Melanocyte of skin (primary cell): ENCODE measurements around a stretch of chr13.

GRCh38 chr13:110615705-110616569 lies 592 bp downstream of the NAXD start:
- CAGE, long polyA plus RNA, 2 experiments: no peak in any of the 2 experiments

GRCh38 chr13:110646462-110646801 lies 31.1 kb downstream of the NAXD start:
- CAGE, long polyA plus RNA, 2 experiments: no peak in any of the 2 experiments

GRCh38 chr13:110713117-110713602 lies 340 bp upstream of the ING1 start:
- CAGE, long polyA plus RNA, 2 experiments: no peak in any of the 2 experiments

DNA sequence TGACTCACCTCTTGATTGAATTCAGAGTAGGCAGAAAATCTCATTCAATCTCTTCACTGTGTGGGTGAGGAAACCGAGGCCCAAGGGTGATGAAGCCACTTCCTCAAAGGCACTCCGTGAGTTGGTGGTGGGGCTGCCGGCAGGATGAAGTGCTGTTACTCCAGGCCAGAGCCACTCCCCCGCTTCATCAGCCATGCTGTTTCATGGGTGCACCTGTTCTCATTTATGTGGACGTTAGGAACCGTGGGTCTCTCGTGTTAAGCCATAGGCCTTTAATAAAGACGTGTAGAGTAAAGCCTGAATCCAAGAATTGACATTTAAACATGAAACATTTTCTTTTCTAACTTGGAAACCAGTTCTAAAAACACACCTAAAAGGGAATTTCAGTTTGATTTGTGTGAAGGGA lies 13.3 kb downstream of the ING1 start:
- CAGE, long polyA plus RNA, 2 experiments: no peak in any of the 2 experiments

DNA sequence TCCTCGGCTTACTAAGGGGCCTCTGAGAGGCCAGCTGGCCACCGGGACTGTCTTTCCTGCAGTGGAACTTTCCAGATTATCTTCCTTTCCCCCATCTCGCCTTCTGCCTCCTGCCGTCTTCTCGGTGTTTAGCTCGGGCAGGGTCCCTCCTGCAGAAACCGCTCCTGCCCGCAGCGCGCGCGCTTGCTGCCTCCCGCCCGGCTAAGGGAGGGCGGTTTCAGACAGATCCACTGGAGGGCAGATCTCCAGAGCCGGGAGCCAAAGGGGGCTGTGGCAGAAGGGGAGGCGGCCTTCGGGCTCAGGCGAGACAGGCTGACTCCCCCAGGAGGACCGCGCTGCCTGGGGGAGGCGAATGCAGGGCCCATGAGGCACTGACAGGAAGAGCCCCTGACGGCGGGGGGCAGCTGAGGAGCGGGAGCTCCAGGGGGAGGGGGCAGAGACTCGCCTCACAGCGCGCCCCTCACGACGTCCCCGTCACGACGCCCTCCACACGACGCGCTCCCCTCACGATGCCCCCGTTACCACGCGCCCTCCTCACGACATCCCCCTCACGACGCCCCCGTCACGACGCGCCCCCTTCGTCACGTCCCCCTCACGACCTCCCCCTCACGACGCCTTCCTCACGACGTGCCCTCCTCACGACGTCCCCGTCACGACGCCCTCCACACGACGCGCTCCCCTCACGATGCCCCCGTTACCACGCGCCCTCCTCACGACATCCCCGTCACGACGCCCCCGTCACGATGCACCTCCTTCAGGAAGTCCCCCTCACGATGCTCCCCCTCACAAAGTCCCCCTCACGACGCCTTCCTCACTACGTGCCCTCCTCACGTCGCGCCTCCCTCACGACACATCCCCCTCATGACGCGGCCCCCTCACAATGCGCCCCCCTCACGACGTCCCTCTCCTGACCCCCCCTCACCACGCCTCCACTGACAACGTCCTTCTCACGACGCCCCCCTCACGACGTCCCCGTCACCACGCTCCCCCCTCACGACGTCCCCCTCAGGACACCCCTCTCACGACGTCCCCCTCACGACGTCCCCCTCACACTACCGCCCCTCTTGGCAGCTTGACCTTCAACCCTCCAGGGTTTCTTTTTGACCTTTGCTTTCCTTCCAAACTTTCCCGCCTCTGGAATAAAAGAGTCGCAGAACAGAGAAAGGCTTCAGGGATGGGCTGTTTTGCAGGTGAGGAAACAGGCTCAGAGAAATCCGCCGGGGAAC lies 99.5 kb downstream of the ING1 start:
- CAGE, long polyA plus RNA, 2 experiments: no peak in any of the 2 experiments

DNA sequence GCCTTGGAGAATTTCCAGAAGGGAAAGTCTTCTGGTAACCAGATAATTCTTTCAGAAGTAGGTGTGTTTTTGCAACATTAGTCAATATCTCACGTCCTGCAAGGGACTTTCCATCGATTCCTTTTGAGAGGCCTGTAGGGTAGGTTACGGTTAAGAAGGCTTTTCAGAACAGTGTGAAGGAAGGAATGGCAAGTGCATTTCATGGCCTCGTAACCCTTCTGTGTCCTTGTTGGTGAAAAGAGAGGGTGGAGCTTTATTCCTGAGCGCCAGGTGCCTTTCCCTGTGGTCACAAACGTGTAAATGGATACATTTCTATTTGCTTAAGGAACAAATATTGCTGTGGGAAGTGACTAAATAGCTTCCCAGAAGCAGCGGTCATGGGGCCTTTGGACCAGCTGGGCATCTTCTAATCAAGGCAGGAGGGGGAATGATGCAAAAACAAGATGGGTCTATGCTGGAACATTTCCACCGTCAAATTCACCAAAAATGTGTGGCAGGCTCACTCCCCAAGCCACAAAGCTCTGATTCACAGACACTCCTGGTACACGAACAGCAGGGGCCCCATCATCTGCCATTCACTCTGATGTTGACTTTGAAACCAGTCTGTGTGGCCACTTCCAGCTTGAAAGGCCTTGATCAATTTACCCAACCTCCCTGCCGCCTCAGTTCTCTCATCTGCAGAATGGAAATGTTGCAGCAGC lies 99.2 kb downstream of the ANKRD10 start:
- CAGE, long polyA plus RNA, 2 experiments: no peak in any of the 2 experiments

DNA sequence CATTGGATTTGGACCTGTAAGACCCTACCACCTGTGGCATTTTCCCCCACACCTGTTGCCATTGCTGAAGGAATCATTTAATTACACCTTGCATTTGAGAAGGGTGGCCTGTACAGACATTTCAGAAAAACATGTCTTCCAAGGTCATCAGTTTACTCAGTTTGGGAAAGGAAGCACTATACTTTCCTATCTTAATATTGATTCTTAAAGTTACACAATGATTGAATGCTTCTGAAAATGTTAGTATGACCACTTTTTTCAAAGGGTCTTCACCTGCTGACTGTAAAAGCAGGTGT lies 28.3 kb downstream of the ANKRD10 start:
- CAGE, long polyA plus RNA, 2 experiments: no peak in any of the 2 experiments

GRCh38 chr13:110888367-110889160 lies 26.3 kb downstream of the ANKRD10 start:
- CAGE, long polyA plus RNA, 2 experiments: no peak in any of the 2 experiments

DNA sequence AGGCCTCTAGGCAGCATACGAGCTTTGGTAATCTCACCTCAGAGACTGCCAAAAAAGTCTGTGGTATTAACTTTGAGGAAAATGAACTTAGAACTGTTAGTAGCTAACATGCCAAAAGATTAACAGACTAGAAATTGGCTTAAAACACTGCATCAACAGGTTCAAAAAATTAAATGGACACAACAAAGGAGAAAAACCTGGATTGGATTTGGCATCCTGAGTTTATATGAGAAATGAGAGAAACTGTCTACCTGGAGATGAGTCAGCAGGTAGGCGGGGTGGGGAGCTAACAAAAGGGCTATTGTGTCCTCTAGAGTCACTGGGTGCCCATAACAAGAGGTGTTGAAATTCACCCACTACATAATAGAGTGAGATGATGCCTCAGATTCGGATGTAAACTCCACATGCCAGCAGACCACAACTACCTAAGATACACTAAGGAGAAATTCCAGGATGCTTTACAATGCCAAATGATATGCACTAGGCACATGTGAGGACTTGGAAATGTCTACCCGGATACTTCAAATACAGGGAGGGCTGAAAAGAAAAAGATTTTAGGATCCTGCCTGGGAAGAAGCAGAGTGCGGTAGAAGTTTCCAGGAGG lies 6.4 kb downstream of the ANKRD10 start:
- CAGE, long polyA plus RNA, 2 experiments: no peak in any of the 2 experiments

DNA sequence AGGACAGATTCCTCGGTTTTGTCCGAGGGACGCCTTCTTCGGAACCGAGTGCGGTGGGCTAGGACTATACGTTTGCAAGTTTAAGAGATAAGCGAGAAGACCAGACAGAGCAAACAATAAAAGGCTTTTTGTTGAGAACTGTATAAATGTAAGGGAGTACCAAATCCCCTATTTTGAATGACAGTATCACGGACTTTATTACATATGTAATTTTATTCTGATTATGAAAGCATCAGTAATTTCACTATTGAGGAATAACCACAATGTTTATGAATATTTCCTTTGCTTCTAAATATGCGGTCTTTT lies 1.1 kb upstream of the ANKRD10 start:
- CAGE, long polyA plus RNA, 2 experiments: no peak in any of the 2 experiments

DNA sequence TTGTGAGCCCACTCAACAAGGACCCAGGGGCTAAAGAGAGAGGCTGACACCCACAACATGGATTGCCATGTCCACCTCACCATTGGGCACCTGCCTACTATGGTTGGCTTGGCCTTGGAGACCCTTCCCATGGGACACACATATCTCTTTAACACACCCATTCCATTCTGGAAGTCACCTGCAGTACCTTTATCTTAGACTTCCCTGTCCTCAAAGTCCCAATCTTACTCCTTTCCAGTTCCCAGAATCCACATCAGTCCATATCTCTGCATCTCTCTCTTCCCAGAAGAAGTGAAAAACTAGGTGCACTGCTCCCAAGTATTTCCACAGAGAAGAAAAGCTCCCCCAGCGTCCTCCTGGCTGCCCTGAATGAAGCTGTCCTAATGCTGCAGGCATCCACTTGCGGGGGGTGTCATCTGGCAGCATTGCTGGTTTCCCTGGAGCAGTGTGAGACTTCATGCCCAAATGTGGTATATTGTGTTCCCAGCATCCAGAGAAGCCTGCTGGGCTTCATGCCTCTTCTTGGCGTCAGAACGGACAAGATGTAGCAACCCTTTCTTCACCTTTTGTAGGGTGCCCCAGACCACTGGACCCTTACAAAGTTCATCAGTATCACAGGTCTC lies 33.0 kb upstream of the ARHGEF7 start:
- CAGE, long polyA plus RNA, 2 experiments: no peak in any of the 2 experiments

- CAGE, long polyA plus RNA, 2 experiments: no peak in any of the 2 experiments
Measured at GRCh38 chr13:111083169-111083747, 31.9 kb upstream of the ARHGEF7 start.

DNA sequence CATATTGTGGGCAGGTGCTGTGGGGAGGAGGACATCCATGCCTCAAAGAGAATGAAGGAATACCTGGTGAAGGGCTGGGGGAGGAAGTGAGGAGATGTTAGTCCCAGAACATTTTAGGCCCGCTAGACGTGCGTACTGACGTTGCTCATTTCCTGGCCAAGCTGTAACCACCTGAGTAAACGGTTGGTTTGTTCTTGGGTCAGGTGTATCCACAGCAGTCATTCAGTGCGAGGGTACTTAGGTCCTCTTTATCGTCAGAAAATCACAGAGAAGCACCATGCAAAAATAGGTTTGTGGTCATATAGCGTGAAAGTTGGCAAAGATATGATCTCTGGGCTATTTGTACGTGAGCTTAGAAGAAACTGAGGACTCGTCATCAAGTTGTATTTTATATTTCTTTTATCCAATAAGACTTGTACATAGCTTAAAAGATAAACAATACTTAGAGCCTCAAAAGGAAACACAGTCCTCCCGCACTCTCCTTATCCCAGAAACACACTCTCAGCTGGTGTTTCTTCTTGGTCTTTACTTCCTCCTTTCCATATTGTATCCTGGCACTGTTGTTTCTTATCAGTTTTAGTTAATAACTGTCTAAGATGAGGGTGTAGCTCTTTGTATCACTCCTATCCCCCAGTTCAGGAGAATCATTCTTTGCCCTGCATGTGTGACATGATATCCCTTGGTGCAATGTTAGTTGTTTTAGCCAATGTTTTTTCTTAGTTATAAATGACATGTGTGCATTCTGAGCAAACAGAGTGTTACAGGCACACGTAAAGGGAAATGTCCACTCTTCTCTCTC lies 52.0 kb downstream of the ARHGEF7 start:
- CAGE, long polyA plus RNA, 2 experiments: no peak in any of the 2 experiments

DNA sequence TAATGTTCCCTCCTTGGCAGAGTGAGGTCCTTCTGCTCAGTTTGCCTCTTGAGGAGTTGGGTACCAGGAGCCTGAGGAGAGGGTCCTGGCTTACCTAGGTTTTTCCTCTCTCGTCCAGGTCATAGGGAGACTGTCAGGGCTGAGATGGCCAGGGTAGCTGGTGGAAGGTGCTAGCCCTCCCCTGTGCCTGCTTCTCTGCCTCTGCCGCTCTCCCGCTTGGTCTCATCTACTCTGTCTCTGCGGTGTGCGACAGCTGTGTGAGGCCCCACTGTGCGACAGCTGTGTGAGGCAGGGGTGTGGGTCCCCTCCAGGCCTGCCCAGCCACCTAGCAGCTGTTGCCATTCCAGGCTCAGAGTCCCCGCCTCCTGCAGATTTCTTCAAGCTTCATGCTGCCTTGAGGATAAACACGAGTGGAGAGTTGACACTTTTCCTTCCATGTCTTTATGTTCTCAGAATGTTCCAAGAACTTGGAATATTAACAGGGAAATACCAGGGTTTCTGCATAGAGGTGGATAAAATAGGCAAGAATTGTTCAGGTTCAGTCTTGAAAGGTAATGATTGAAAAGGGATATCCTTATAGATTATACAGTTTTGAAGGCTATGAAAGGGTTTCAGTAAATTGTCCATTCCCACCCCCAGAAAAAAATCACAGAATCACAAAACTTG lies 53.1 kb downstream of the ARHGEF7 start:
- CAGE, long polyA plus RNA, 2 experiments: no peak in any of the 2 experiments

- CAGE, long polyA plus RNA, 2 experiments: no peak in any of the 2 experiments
Measured at GRCh38 chr13:111209543-111209977, 94.5 kb downstream of the ARHGEF7 start.

GRCh38 chr13:111282943-111283433 lies 37.5 kb upstream of the TEX29 start:
- CAGE, long polyA plus RNA, 2 experiments: no peak in any of the 2 experiments

DNA sequence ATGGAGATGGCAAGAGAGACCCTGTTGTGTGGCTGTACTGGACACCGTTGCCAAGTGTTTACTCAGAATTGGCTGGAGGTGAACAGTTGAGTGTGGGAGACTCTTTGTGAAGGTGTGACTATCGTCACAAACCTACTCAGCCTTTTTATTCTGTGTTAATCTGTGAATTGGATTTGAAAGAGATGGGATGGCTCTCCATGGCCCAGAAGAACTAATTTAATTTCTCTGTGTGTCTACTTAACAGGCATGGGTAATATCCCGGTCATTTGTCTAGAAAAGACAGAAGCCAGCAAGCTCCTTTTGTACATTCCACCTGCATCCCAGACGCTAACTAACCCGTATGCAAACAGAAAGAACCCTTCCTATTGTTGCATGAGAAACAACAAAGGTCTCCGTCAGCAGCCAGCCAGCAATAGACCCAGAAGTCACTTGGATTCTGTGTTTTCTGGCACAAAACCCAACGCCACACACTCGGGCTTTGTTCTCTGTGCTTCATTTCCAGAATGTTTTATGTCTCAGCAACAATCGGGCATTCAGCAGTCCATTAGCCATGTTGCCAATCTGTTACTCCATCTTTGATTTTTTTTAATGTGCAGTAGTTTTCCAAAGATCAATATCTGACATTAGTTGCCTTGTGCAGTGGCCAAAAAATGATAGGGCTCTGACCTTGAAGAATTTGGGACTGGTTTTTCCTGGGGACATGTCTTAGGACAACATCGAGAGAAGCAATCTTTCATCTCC lies 130.4 kb downstream of the TEX29 start:
- CAGE, long polyA plus RNA, 2 experiments: no peak in any of the 2 experiments

- CAGE, long polyA plus RNA, 2 experiments: no peak in any of the 2 experiments
Measured at GRCh38 chr13:111583961-111584601, 263.6 kb downstream of the TEX29 start.

DNA sequence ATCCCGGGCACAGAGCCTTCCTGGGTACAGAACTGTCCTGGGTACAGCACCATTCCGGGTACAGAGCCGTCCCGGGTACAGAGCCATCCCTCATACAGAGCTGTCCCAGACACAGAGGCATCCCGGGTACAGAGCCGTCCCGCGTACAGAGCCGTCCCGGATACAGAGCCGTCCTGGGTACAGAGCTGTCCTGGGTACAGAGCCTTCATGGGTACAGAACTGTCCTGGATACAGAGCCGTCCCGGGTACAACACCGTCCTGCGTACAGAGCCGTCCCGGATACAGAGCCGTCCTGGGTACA lies 222.6 kb upstream of the SOX1 start:
- CAGE, long polyA plus RNA, 2 experiments: no peak in any of the 2 experiments

DNA sequence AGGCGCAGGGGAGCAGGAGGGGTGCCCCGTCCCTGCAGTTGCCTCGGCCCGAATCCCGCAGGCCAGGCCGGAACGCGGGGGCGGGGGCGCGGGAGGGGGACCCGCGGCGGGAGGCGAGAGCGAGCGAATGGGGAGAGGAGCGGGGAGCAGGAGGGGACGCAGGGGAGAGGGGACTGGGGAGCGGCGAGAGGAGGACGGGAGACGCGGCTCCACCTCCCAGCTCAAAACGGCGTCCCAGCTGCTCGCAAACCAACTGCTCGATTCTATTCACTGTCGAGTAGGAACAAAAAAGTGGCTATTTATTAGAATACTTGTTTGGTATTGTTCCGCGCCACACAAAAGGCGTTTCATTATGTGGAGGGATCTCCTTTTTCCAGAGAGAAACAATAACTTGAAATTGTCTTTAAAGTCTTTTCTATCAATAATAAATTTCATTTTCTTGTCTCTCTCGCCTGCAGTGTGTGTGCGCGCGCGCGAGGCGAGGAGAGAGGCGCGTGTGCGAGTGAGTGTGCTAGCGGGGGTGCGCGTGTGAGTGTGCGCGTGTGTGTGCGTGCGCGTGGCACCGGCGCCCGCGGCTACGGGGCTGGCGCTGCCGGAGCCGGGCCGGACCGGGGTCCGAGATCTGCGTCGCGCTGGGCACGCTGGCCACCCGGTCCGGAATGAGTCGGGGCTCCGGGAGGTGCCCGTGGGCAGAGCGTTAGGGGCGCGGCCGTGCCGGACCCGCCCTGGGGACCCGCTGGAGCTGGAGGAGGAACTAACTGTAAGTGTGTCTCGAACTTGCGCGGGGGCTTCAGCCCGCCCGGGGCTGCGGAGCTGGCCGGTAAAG lies 10.5 kb upstream of the SOX1 start:
- CAGE, long polyA plus RNA, 2 experiments: no peak in any of the 2 experiments